Mesangial cell (primary cell): ENCODE measurements around the gene SPATA9.

DNA sequence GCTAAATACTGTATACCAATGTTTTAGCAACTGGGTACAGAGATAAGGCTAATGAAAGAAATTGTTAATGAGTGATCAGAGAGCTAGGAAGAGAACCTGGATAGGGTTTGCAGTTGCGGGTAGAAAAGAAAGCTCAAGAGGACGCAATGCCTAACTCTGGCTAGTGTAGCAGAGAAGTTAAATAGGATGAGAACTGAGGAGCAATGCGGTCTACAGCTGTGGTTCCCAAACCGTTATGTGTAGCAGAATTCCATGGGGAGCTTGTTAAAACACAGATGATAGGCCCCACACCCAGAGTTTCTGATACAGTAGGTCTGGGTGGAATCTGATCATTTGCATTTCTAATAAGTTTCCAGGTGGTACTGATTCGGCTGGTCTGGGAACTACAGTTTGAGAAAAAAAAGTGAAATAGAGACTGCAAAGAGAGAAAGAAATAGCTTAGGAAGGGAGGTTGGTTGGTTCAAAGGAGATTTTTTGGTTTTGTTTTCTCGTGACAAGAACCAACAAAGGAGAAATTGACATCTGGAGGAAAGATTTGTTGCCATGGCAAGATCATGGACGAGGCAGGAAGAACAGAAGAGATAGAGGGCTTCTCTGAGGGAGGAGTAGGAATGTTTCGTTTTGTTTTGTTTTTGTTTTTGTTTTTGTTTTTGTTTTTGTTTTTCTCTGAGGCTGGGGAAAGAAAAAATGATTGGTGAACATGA, 276.2 kb downstream of the ARRDC3 start:
- RAMPAGE, long total RNA, result no peak

GRCh38 chr5:91146089-91146714, 236.9 kb downstream of the ARRDC3 start:
- RAMPAGE, long total RNA, result no peak

- RAMPAGE, long total RNA, result no peak
These were observed 12.0 kb downstream of the ARRDC3 start for GRCh38 chr5:91371036-91371677.

- RAMPAGE, long total RNA, result no peak
These were observed 10.3 kb downstream of the ARRDC3 start for GRCh38 chr5:91372782-91373277.

GRCh38 chr5:93600310-93600880, 17.4 kb downstream of the NR2F1 start:
- RAMPAGE, long total RNA, result no peak

GRCh38 chr5:93620275-93620846, 37.3 kb downstream of the NR2F1 start:
- RAMPAGE, long total RNA, result no peak

DNA sequence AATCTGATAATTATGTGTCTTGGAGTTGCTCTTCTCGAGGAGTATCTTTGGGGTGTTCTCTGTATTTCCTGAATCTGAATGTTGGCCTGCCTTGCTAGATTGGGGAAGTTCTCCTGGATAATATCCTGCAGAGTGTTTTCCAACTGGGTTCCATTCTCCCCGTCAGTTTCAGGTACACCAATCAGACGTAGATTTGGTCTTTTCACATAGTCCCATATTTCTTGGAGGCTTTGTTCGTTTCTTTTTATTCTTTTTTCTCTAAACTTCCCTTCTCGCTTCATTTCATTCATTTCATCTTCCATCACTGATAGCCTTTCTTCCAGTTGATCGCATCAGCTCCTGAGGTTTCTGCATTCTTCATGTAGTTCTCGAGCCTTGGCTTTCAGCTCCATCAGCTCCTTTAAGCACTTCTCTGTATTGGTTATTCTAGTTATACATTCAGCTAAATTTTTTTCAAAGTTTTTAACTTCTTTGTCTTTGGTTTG, 114.9 kb upstream of the POU5F2 start:
- RAMPAGE, long total RNA, result no peak

GRCh38 chr5:94520333-94520945, 98.0 kb downstream of the KIAA0825 start:
- RAMPAGE, long total RNA, result no peak

- RAMPAGE, long total RNA, result no peak
These were observed 437 bp downstream of the KIAA0825 start for GRCh38 chr5:94617912-94618422.

- RAMPAGE, long total RNA, result no peak
These were observed 11.5 kb downstream of the SKIC3 start for GRCh38 chr5:95543128-95543815.

- RAMPAGE, long total RNA, result no peak
These were observed 4.3 kb downstream of the SKIC3 start for GRCh38 chr5:95550523-95550734.

- RAMPAGE, long total RNA, result no peak
These were observed 5.2 kb downstream of the ARSK start for GRCh38 chr5:95560144-95560447.

- RAMPAGE, long total RNA, result no peak
These were observed at the start of gene SPATA9 for GRCh38 chr5:95682805-95683149. SPATA9 (minus strand) TSS chr5:95682991.

GRCh38 chr5:95710761-95711486, 20.2 kb upstream of the RHOBTB3 start:
- RAMPAGE, long total RNA, result no peak

- RAMPAGE, long total RNA, result no peak
These were observed 11.0 kb upstream of the RHOBTB3 start for GRCh38 chr5:95720168-95720554.

DNA sequence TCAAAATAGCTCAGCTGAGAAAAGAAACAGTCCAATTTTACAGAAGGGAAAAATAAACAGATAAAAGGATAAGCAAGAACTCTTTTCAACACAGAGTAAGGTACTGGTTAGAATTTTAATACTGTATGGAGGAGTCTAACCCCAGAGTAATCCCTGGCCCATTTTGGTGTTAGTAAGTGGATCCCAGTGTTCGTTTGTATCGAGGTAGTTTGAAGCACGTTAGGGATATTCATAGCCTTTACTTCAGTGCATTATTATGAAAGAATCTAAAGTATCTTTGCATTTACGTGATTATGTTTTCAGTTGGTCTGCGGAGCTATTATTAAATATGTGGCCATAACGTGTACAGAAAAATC, 912 bp upstream of the RHOBTB3 start:
- RAMPAGE, long total RNA, result no peak

GRCh38 chr5:95790232-95791257, 32.0 kb downstream of the GLRX start:
- RAMPAGE, long total RNA, result no peak

GRCh38 chr5:95803925-95804339, 18.6 kb downstream of the GLRX start:
- RAMPAGE, long total RNA, result no peak

- RAMPAGE, long total RNA, result no peak
These were observed 30.2 kb upstream of the GLRX start for GRCh38 chr5:95852608-95853276.

DNA sequence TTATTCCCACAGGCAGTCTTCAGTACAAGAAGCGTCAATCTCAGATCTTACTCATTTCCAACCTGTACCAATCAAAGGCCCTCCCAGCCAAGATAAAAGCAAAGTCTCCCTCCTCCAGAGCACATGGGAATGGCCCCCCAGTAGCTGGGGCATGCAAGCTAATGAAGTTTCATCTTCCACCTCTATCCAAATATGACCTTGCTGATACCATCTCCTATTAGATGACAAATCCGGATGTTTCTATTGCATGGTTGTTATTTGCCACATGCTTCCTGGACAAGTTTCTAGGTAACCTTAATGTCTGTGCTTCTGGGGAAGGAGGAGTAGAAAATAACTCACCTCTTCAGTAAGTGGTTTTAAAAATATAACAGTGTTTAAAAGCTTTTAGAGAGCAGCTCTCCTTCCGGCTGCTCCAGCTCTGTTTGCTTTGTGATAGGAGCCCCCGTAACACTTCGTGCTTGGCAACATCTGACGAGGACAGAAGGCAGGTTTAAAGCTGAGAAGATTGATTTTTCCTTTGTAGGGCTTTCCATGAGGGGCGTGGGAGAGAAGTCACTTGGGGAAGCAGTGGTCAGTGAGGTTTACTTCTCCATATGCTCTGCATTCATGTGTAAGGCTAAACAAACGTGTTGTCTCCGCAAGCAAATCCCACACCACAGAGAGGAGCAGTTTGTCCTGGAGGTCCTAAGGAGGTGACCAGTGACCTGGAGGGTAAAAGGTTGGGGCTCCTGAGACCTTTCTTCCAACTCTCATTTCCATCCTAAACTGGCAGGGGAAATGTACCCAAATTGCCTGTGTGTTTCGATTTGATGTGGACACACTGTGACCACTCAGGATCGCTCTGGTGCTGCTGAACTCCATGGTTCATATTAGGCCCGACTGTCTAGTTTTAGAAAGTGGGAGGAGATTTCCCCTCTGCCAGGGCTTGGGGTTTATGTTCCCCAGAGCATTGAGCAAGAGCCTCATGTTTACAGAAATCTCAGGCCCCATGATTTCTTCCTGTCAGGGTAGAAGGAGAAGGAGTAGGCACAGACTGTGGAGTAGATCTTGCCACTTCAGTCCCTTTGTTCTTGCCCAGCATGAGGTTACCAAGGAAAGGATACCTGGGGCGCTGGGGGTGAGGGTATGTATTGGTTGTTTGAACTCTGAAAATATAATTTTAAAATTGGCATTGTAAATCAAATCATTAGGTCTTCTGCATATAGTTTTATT, 40.5 kb upstream of the GLRX start:
- RAMPAGE, long total RNA, result no peak